Endodermal cell (in vitro differentiated cells): Measurements from ENCODE around the gene PTGR3.

DNA sequence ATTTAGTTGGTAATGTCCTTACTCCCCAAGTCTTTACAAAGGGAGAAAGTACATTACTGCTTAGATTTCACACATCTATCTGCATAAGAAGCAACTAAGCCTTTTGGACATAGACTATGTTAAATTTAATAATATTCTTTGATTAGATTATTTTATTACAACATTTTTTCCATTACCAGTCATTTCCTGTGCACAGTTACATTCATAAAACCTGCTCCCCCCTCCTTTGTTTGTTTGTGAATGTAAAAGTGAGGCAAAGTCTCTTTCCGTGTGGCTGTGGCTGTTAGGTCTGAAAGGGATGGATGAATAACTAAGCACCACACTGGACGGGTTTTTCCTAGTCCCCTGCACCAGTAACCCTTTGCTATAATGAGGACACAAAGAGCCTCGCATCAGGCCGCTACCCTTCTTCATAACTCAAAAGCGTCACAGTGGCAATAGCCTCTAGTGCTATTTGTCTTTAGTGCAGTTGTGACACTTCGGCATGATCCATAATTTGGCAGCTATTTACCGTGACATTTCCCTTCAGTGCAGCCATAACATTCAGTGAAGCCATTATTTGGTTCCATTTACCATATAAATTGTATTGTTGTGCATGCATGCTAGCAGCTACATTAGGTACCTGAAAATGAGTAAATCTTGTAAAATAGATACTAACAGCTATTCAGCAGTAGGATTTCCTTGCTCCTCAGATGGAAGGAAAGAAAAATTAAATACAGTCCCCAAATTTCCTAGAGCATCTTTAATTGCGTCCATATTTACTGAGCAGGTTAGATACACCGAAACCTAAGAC is 9.4 kb downstream of the PTGR3 start:
- PRO-cap, result no peak

DNA sequence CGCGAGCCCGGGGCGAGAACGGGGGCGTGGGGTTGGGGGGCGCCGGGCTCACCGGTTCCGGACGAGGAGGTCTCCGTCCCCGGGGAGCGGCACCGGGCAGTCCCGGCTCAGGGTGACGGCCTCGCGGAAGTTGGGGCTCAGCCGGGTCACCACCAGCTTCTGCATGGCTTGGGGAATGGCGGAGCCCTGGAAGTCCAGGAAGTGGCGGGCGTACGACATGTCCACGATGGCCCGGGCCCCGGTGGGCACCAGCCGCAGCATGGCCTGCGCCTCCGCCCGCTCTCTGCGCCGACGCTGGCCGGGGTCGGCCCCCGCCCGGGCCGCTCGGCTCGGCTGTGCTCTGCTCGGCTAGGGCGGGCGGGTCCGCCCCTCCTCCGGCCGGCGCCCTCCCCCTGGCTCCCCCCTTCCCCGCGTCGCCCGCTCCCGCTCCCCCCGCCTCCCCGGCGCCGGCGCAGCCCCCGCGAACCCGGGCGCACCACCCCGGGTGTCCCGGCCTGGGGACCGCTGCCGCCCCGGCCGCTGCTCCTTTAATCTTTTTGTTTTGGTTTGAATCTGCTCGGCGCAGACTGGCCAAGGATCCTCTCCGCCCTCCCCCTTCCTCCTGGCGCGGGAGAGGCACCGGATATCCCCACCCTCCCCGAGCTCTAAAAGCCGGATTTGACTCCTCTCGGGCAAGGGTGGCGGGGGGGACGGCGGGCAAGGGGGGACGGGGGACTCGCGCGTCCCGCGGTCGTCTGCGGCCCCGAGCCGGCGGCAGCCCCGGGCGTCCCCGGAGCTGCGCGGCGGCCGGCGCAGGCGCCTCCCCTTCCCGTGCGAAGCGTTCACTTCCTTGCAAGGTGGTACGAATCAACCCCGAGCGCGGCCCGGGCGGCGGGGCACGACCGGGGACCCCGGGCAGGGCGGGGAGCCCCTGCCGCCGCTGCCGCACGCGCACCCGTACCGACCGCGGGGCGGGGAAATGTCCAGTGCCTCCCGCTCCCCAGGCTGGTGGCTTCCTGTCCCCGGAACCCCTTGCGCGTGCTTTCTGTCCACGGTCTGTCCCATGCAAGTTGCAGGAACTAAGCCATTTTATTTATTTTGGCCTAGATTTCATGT is at the start of gene PTGR3:
PTGR3 (minus strand) TSS at position 342 of the 1,095 bp plus-strand sequence.
- PRO-cap, result bidirectional peak, plus-strand start at position 534 of the sequence, minus-strand start at position 529 of the sequence; bidirectional peak, plus-strand start at position 849 of the sequence, minus-strand start at position 814 of the sequence

DNA sequence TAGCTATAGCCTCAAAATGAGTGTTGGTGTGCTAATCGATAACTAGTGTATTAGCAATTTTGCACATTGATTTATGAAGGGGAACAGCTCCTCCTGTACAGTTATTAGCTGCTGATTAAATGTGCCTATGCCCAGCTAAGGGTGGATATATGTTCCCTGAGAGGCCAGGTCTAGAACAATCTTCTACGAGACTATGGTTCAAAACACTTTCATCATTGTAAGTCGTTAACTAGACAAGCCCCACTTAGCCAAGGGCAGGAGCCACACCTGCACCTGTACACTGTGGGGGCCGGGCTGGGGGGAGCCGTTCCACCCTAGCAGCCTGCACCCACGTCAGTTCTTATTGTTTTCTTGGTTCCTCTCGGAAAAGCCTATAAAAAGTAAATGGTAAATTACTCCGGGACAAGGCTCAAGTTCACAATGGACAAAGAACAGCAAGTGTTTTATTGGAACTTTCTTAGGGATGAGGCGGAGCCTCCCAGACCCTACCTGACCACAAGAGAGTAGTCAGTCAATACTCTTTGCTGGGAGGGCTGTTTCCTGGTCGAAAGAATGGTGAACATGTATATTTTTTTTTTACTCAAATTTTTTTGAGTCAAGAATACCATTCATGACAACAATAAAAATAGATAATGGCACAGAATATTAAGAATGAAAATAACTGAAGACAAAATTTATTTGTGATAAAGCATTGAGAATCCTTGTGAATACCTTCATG is 7.9 kb downstream of the TSHZ1 start:
- PRO-cap, result no peak

GRCh38 chr18:75226952-75227184 is 16.3 kb downstream of the TSHZ1 start:
- PRO-cap, result no peak

DNA sequence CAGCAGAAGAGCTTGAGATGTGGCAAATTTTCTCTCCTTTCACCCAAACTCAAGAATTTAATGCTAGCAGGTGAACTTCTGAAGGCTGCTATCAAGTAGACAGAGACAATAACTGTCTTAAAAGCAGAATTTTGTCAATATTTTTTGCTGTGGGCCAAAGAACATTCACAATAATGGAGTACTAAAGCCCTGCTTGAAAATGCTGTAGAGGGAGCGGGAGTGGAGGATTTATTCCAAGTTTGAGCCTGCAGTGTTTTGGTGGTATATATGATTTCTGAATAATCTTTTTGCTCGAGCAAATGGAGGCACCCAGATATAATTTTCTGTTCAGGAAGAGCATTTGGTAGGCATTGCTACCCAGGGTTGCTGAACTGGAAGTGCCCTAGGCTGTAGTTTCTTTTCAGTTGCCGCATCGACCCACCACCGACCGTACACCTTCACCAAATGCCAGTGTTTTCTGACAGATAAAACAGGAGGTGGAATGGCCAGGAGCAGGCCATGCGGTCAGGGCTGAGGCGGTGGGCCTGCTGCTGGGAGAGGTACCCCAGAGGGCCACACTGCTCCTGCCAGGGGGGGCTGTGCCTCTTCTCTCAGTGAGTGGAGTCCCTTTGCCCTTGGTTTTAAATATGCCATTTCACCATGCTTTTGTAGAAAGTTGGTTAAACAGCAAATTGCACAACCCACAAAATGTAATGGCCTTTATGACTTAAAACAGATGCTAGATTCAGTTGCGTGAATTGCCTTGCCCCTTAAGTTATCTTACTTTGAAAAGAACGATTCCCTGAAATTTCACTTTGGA is 36.4 kb downstream of the TSHZ1 start:
- PRO-cap, result no peak

- PRO-cap, result no peak
These were observed 251.8 kb upstream of the SMIM21 start for GRCh38 chr18:75679063-75679915.

- PRO-cap, result no peak
These were observed 344.3 kb downstream of the ZNF516 start for GRCh38 chr18:76150808-76151126.

DNA sequence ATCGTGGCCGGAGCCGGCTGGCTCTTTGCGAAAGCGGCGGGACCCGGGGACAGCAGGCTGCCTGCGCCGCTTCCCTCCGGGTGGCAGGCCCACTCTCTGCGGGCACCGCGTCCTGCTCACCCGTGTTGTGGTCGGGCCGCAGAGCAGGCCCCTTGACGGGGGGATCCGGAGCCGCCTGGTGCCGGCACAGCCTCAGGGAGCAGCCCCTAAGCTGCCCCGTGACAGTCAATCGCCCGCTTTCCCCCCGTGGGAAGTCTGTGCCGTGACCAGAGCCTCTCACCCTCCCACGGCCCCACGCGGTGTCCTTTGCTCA is 144.6 kb downstream of the ZNF516 start:
- PRO-cap, result no peak

GRCh38 chr18:76363345-76364335 is 131.4 kb downstream of the ZNF516 start:
- PRO-cap, result no peak

GRCh38 chr18:76429251-76430247 is 65.5 kb downstream of the ZNF516 start:
- PRO-cap, result no peak

- PRO-cap, result no peak
These were observed 43.2 kb downstream of the ZNF516 start for GRCh38 chr18:76451783-76452348.

DNA sequence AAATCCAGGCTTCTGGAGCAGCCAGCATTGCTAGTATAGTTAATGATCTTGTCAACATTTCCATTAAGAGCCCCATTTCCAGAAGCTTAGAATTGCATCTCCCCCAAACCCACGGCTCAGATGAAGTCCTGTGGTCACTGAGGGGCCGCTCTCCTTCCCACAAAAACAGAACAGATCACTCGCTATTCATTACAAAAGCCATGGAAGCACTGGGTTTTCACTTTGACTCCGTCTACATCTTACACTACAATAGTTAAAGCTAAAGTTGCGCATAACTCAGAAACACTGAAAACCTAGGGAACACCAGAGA is 41.9 kb downstream of the ZNF516 start:
- PRO-cap, result no peak

DNA sequence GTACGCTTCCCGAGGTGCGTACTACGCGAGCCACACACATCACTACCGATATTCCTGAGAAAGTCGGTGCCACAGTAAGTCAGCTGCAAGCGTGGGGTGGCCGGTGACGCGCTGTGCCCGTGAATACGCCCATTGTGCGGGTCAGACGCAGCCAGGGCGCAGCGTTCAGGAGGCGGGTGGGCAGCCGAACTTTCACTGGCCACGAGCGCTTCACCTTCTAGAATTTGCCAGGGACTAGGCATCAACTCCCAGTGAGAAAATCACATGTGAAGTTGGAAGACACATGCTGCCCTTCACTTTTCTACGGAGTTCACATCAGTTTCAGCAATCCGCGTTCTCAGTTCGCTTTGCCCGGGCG is 2.8 kb downstream of the ZNF516 start:
- PRO-cap, result bidirectional peak, plus-strand start at position 51 of the sequence, minus-strand start at position 44 of the sequence

GRCh38 chr18:76495422-76496031 is 485 bp upstream of the ZNF516 start:
- PRO-cap, result bidirectional peak, plus-strand start at chr18:76495522, minus-strand start at chr18:76495494; bidirectional peak, plus-strand start at chr18:76495694, minus-strand start at chr18:76495667

DNA sequence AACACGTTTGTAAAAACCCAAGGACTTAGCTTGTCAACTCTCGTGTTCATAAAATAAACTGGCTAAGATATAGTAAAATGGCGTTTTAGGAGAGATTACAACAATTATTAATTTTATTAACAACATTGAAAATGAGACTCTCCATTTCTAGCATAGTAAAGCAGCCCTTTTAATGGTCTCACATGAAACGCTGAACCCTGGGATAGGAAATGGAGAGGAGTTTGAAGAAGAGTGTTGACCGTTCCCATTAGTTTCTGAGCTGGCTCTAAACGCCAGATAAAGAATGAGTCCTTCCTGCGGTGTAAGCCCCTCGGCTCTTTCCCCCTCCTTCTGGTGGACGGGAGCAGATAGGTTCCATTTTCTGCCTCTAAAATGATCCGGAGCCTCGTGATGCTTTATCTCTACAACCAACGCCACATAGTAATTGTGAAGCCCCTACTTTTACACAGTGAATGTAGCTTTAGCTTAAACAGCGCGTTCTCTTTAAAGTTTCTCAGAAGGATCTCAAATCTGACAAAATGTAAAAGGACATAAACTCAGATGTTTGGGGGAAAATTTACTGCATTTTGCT is 24.1 kb upstream of the ZNF516 start:
- PRO-cap, result bidirectional peak, plus-strand start at position 346 of the sequence, minus-strand start at position 285 of the sequence

DNA sequence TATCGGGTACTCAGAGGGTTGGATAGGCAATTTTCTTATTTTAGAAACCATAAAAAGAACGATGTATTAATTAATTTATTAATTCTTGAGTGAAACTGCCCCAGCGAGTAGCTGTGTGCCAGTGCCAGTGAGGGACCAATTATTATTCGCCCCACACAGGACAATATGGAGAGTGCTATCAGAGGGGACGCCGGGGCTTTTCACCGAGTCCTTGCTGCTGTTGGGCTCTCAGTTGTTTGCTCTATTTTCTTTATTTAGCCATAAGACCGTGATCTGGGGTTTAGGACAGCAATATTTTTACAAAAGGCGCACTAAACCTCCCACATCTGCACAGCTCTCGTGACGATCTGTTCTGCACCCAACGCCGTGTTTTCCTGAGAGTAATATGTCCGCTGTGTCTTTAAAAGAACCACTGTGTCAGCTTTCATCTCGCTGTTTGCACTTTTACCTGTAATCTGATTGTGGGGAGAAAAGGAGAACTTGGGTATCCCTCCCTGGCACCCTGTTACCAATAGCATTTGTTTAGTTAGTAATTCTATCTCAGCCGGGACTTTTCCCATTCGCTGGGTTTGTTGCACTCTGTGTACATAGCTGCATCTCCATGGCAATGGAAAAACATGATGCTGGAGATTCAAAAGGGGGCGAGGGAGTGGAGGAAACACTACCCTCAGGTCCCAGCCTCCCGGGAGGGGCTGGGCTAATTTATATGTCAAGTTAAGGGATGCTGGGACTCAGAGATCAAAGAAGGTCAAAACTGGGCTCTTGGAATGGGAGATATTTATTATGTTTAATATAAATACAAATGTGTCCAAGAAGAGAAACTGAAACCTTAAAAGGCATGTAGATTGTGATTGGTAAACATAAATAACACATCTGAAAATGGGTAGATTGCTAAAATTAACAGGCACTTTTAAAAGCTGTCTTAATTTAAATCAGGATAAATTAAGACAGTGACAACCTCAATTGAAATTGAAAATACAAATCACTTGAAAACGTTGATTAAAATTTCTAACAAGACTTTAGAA is 30.2 kb upstream of the ZNF516 start:
- PRO-cap, result no peak

DNA sequence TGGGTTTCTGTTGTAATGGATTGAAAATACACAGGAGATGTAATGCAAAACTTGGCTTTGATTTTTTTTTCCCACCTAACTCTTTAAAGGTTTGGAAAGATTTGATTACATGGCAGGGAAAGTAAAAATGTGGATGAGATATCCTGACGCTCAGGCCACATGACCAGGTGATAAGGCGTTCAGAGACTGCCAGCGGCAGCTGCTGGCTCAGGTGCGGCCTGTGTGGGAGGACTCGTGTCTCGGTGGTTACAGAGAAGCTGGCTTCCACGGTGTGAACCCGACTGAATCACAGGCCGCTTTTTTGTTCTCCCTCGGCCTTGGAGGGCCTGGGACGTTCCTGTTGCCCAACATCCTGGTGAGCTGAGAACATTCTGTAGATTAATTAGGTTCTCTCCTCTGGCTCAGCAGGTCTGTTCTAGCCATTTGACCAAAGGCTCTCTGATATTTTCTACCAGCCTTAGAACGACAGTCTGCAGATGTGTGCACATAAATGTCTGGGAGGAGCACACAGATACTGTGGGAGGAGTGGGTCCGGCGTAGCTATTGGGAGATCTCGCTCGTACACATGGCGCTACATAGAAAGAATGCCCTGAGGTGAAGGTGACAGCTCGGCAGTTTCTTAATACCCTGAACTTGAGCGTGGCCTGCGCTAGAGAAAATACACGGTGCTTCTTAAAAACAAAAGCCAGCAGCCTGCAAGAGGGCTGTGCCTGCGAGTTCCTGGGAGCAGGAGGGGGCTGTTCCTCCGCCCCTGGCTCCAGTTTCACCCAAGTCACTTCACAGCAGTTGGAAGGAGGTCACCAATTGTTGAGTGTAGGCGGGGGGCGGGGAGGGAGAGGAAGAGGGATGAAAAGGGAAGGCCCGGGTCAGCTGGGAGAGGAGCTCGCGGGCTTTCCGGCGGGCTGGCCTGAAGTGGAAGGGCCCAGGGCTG is 124.4 kb upstream of the ZNF516 start:
- PRO-cap, result no peak

DNA sequence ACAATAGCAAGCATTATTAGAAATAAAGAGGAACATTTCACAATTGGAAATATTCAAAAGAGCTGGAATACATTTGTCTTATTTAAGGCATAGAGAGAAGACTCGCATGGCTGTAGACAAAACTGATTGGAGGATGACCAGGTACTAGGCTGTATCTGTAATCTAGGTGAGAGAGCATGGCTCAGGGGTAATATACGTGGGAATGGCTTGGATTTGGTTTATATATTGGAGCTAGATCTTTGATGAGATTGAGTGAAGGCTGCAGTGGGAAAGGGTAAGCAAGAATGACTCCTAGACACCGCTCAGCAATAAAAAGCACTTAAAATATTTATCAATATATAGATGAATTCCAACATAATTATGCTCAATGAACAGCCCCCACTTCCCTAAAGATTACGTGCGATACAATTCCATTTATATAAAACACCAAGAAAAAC is 1.4 kb upstream of the ZNF236 start:
- PRO-cap, result no peak

DNA sequence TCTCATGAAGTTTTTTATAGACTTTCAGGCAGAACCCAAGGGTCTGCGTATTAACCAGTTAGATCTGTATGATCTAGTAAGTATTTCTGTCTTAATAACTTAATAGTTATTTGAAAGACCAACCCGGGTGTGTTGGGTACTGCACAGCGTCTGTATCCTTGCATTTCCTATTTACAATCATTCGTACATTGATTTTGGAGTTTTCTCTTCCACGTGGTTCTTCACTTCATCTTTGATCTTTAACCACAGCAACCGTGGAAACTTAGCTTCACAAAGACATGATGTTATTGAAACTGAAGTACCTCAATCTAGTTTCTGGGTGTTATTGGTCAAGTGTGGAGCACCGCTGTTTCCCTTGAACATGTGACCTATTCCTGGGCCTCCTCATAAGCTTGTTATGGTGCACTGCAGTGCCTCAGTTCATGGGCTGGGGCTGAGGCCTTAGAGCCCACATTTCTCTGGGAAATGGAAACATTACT is 37.0 kb downstream of the ZNF236 start:
- PRO-cap, result no peak

DNA sequence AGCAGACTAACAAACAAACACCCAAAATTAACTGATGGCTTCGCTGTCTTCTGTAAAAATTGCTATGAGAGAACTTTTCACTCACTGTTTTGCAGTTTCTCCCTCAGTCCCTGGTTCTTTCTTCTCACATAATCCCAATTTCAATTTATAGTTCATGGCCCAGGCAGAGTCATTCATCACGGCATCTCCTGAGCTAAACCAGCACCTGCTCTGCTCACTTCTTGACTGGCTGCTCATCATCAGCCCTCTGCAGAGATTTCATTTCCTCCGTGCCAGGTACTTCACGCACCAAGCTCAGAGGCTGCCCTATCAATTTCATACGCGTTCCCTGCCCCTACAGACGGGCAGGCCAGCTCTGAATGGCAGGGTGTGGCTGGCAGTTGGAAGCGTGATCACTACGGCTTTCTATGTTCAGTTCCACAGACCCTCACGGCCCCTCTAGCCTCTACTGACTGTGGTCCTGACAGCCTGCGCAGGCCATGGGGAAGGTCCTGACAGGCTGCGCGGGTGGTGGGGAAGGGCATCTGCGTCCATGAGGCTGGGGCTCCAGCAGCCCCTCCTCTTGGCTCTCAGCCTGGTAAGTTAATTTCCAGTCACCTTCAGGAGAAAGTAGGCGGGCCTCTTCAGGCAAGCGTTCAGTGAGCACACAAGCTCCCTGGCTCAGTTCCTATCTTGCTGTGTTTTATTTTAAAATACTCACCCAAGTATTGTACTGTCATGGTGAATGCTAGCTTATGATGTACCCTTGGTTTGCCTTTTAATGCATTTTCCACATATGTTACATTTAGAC is 154.7 kb downstream of the ZNF236 start:
- PRO-cap, result no peak